ENCODE measurements around a stretch of chr16.

- RRBS, result no CpG with 5 or more reads among the region's 9 CpGs
These were observed 13.2 kb upstream of the HAPSTR1 start for GRCh38 chr16:9078230-9078654.

DNA sequence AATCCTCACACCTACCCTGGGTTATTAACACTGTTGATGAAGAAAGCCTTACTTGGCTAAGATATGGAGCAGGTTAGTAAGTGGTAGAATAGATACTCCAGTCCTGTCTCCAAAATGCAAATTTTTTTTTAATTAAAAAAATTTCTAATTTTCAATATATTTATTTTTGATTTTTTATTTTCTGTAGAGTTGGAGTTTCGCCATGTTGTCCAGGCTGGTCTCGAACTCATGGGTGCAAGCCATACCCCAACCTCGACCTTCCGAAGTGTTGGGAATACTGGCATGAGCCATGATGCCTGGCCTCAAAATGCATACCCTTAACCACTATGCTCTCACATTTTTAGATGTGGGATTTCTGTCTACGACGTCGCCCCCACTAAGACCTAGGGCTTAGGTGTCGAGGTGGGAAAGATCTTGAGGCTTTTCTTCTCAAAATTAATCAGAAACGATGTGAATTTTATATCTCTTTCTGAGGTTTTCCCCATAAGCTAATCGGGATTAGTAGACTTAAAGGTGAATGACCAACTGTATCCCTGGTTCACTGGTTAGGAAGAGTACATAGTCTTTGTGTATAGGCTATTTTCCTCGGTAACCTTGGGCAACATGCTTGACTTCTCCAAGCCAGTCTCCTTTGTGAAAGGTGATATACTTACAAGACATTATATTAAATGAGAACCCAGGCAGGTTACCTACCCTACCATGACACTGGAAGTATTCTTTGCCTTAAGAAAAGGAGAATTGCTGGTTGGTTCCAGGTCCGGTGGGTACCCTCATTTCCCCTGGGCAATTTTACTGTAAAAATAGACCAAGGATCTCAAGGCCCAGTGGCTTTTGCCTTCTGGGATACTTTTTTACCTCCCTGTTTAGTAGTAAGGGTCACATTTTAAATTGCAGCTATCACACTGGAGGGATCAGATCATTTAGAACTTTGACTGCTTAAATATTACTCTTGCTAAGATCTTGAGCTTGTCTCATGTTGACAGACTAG lies 17.0 kb downstream of the HAPSTR1 start:
- RRBS, result no CpG with 5 or more reads among the region's 12 CpGs

GRCh38 chr16:9111695-9113162 lies 20.8 kb downstream of the HAPSTR1 start:
- RRBS, result no CpG with 5 or more reads among the region's 8 CpGs

GRCh38 chr16:9302225-9302603 lies 210.8 kb downstream of the HAPSTR1 start:
- RRBS, result no CpG with 5 or more reads among the region's 6 CpGs

GRCh38 chr16:9674141-9674673 lies 508.0 kb downstream of the GRIN2A start:
- RRBS, result no CpG with 5 or more reads among the region's 15 CpGs

DNA sequence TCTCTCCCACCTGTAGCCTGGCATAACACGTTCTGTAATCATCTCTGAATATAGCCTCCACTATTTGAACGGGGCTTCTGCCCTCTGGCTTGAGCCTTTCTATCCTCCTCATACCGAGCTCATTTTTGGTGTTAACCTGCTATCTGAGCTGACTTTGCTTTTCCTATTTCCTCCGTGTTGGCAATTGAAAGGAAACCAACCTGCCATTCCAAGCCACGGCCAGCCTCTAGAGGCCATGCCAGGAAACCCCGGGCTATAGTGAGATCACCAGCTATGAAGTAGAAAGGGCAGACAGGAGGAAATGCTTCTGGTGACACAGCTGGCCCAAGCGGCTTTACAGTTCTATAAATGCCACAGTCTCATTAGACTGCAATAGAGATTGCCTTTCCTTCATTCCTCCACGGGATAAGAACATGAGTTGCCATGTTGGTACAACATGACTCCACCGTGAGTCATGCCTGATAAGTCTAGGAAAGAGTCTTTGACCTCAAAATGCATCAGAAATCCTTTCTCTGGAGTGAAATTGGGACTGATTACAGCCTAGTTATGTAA lies 385.0 kb downstream of the GRIN2A start:
- RRBS, result no CpG with 5 or more reads among the region's 9 CpGs

DNA sequence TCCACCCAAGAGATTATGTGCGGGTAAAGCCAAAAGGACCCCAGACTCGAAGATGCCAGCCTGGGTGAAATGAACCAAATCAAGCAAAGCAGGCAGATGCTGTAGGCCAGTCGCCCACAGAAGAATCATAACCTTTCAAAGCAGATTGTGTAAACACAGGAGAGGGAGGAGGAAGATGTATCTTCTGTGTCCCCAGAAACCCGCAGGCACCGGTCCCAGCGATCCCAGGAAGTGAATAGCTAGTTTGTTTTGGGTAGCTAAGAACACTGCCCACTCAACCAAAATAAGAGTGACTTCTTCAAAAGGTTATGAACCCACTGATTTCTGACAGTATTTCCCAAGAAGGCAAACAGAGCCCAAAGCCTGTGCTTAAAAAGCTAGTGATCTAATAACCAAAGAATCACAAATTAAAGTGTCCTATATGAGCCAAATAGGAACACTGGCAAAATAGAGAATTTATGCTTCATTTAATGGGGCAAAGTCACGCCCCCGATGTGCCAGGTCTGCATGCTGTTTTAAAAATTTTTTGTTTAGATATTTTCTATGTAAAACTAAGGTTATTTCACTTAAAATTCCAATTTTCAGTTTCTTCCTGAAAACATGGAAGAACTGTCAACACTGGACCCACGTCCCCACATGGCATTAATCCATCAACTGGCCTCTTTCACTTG lies 67.7 kb downstream of the GRIN2A start:
- RRBS, result no CpG with 5 or more reads among the region's 9 CpGs

GRCh38 chr16:10180539-10181136 lies 1.6 kb downstream of the GRIN2A start:
- RRBS, result no CpG with 5 or more reads among the region's 34 CpGs

DNA sequence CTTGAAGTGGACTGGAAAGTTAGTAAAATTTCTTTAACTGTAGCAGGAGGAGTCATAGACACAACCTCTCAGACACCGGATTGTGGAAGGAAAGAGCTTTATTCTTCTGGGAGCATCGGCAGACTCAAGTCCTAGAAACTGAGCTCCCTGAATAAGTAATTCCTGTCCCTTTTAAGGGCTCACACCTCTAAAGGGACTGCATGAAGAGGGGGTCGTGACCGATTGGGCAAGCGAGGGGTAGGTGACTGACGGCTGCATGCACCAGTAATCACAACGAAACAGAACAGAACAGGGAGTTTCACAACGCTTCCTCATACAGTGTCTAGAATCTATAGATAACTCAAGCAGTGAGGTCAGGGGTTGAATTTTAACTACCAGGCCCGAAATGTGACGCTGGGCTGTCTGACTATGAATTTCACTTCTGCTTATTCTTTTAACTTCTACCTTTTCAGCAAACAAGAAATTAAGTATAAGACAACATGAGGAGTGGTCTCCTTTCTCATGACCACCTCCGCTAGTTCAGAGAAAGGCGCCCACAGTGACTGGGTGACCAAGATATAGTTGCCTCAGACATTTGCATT lies 88.5 kb upstream of the ATF7IP2 start:
- RRBS, result no CpG with 5 or more reads among the region's 12 CpGs

DNA sequence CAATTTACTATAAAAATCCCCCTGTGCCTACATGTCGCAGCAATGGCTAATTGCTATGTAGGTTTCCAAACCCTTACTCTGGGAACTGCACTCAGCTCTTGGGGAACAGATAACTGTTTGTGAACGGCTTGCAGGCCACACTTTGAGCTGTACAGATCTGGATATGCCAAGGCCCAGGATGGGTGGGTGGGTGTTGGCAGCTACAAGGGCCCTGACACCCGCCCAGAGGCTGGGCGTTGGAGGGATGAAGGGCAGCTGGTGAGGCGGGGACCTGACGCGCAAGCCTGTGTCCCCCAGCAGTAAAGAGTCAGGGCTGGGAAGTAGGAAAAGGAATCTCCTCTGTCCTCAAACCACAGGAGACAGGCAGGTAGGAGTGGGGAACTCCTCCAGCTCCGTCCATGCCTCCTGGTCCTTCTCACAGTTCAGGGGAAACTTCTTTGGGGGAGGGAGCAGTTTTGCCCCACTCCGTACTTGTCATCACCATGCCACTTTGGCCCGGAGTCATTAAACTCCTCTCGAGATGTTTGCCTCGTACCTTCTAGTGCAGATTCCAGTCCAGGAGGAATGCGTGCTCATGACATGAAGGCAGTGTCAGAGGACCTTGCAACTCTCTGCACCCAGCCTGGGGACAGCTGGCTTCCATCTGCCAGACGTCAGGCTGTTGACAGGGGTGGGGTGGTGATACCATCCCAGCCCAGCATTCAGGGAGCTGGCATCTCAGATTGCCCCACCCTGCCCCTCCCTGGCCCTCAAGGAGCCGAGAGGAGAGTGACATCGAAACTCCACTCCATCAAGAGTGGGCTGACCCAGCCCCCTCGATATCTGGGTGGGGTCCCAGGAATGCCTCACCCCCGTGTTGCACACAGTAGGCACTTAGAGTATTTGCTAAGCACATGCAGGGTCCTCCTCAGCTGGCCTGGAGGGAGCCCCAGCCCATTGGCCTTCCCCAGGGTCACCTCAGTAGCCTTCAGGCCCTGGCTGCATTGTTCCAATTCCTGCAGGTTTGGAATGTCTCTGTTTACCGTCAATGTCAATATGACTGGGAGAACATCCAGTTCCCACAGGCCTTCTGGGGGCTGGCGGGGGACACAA lies 21.0 kb upstream of the EMP2 start:
- RRBS, result no CpG with 5 or more reads among the region's 20 CpGs

DNA sequence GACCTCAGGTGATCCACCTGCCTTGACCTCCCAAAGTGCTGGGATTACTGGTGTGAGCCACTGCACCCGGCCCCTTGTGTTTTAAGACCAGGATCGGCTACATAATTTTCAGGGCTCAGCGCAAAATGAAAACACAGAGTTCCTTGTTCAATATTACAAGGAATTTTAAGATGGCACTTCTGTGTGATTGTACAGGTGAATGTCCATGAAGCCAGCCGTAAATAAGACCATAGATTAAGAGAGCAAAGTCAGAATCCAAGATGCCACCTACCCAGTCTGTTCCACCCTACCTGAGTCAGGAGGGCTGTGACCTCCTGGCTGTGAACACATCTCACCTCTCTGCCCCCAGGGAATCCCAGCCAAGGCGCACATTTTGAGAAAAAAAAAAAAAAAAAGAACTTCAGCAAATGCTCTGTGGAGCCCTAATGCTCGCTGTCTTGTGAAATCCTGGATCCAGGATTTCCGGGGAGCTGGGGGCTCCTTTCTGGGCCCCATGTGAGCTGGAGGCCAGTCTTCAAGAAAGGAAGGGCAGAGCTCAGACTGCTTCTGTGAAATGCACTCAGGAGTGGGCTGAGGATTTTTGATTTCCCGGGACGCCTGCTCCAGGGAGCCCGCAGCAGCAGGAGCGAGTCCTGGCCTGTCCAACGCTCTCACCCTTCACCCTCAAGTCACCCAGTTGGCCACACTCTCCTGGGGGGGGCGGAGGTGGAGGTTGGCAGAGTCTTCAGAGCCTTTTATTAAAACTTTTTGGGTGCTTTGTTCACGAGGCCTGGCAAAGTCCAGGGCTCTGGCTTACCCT lies 35.9 kb upstream of the EMP2 start:
- RRBS, result no CpG with 5 or more reads among the region's 14 CpGs

DNA sequence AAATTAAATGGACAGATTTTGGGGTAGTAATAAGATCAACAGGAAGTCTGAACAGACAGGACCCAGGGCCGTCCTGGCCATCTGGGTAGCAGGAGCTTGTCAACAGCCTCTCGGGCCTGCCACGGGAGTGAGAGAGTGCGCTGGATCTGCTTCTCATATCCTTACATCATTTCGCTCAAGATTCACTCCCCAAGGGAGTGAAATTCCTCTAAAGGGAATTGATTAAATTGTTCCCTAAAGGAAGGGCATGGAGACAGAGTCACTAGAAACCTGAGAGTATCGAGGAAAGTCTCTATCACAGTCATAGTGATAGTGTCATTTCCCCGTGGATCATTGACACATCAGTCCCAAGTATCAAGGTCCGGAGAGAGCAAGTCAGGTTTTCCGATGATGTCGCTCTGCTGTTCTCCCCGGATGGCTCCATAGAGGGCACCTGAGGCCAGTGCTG lies 7.4 kb downstream of the NUBP1 start:
- RRBS, result 44% methylated on average over 3 of the region's 11 CpGs

- RRBS, result no CpG with 5 or more reads among the region's 11 CpGs
These were observed 11.6 kb downstream of the CIITA start for GRCh38 chr16:10888487-10889083.

DNA sequence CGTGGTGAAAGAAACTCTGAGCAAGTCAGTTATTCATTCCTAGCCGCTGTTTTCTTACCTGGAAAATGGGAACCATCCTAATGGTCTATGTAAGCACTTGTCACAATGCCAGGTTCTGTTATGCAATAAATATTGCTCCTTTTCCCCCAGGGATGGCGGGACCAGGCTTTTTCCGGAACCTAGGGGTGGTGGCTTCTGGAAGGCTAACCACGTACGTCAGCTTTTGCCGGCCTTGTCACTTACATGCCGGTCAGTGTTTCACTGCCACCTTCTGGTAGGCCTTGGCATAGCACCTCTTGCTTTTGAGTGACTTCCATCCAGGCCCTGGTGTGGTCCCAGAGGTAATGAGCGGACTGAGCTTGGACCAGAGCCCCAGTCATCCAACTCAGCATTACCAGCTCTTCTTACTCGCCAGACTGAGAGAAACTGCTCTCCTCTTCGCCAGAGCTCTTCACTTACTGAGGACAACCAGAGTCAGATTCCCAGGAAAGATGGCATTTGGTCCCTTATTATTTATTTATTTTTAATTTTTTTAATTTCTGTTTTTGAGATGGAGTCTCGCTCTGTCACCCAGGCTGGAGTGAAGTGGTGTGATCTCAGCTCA lies 23.5 kb downstream of the DEXI start:
- RRBS, result 8% methylated on average over 4 of the region's 12 CpGs

DNA sequence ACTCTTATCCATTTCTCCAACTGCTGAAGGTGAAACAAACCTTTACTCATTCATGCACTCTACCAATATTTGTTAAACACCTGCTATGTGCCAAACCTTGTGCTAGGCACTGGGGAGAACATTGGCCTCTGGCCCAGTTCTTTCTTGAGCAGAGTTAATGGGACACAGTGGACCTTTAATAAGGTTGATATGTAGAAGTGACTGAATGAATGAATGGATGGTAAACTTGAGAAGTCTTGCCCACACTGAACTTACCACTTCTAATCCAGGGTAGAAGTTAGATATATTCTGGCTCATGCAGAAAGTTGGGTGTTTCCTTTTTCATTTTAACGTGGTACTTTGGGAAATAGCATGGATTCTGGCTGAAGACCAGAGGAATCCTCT lies 914 bp upstream of the CLEC16A start:
- RRBS, result no CpG with 5 or more reads among the region's 1 CpG

DNA sequence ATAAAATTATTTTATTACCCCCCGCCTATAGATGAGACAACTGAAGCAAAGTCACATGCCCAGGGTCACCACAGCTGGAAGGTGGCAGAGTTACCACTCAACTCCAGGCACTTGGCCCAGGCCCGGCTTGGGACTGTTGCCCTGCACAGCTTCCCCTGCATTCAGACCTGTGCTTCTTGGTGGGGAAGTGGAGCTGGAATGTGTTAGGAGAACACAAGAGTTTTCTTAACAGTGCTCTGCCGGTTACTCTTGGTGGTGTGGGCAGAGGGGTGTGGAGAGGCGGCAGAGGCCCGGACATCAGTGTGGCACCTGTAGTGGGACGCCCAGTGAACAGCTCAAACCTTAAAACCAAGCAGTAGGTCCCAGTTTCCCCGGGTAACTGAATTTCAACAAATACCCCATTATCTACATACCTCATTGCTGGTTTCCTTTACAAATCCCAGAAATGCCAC lies 149.2 kb downstream of the SOCS1 start:
- RRBS, result 95% methylated on average over 5 of the region's 7 CpGs

DNA sequence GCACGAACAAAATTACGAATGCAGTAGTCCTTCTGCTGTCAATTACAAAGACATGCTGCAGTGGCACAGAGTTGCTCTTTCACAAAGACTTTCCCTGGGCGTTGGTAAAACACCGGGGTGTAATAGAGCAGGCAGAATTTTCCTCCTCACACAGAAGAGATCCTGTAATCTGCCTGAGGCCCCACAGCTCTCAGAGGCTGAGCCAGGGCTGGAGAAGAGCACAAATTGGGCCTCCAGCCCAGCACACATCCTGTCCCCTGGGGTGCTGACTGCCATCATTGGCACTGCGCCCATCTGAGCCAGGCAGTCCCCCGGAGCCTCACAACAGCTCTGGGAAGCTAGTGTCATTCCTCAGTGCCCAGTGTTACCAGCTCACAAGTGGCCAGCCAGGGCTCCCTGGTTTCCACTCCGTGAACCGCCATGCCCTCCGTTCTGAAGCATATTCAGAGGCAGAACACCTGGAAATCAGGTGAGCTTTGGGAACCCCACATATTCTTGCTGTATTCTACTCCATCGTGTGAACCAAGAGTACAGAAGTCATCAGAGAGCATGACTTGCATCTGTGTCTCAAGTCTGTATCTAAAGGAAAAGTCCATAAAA lies 119.4 kb downstream of the SOCS1 start:
- RRBS, result no CpG with 5 or more reads among the region's 10 CpGs

- RRBS, result no CpG with 5 or more reads among the region's 39 CpGs
These were observed 5.9 kb downstream of the SOCS1 start for GRCh38 chr16:11249733-11250958.

DNA sequence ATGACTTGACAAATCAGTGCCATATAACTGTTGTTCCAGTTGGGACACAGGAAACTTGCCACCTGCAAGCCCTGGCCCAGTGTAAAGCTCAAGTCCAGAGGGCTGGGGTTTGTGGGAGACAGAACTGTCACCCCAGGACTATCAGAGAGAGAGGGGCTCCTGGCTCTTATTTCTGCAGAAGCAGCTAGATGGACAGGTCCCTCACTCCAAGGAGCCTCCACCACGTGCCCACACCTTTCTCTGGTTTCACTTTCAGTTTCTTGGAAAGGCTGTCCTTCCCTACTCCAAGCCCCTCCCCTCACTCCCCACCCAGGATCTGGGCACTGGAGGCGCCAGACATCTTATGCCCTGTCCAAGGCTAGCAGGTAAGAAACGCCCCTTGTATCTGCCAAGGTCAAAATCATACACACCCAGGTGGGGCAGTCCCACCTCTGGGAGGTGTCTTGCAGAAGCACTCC lies 31.5 kb upstream of the PRM1 start:
- RRBS, result no CpG with 5 or more reads among the region's 3 CpGs

DNA sequence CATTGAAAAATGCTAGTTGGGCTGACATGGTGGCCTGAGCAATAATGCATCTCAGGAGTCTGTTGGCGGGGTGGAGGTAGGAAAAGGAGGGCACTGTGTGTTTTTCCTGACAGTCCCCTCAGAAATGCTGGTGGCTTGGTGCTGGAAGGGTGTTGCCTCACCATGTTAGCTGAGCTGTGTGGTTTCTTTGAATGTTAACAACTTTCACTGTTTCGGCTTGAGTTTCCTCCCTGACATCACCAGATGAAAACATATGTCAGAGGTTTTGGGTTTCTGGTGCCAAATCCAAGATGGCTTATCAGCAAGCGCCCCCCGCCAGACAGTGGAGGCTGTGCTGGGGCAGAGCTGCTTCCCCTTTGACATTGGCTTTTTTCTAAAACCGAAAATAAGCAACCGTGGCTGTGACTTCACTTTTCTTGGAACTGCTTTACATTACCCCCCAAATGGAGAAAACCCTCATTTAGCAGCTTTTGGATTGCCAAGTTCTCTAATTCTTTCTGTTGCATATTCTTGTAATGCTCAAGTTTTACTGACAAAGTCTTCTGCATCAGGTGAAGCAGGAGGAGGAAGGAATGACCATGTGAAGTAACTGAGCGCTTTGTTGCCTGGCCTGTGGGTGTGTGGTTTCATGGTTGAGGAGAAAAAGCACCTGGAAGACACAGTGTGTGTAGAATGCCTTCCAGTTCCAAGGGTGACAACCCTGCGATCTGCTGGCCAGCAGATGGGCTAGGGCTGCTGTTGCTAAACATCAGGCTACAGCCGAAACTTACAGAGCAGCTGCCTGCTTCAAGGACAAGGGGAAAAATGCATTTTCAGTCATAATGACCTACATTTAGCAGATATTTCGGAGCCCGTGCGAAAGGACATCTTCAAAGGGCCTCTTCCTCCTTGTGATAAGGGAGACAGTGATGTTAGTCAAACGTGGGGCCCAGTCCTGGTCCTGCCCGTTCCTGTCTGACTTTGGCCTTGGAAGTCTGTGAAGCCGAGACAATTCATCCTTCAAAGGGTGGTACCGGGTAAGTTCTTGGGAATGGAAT lies 9.7 kb downstream of the RMI2 start:
- RRBS, result no CpG with 5 or more reads among the region's 16 CpGs

Measured in GM19240 (cell line).